Paraaortic lymph node (tissue), 1 donor: ENCODE measurements around a stretch of chr2.

- PRO-cap: no peak
Measured at GRCh38 chr2:20780838-20781273, 42.0 kb downstream of the LDAH start.

DNA sequence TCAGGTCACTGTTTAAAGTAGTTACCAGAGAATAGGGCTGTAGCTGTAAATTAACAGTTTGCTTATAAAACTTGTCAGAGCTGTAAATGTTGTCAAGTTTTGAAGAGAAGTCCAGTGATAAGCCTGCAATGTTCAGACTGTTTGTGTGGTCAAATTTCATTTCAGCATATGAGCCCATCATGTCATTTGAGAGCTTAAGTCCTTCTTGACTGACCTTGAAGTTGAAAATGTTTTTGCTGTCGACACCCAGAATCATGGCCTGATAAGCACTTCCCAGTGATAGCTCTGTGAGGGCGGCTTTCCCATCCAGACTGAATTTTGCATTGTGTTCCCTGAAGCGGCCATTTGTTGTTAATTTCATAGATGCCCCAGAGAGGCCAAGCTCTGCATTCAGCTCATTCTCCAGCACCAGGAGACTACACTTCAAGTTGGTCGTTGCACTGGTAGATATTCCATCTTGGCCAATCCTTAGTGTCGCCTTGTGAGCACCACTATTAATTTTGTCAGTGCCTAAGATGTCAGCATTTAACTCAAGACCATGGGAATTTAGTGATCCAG is 32.3 kb downstream of the APOB start:
- PRO-cap: no peak

DNA sequence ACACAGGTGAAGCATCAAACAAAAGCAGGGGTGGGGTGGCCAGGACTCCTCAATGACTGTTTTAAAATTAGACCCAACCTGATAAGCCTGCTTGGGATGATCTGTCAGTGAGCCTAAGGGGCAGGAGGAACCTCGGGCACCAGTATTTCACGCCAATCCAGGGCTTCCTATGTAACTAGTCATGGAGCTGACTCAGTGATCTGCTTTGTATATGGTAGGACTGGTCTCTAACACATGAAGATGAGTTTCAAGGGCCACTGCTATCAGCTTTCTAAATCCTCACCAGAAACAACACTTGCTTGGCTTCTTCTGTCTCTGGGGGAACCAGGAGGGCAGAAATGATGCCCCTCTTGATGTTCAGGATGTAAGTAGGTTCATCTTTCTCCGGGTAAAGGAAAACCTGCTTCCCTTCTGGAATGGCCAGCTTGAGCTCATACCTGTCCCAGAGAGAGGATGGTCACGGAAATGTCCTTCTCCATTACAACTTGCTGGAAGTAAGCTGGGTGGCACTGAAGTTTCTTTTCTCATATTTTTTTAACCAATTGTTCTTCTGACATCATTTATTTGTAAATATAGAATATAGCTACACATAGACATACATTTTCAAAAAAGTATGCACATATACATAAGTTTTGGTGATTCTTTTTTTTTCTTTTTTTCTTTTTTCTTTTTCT is 6.1 kb downstream of the APOB start:
- PRO-cap: no peak

DNA sequence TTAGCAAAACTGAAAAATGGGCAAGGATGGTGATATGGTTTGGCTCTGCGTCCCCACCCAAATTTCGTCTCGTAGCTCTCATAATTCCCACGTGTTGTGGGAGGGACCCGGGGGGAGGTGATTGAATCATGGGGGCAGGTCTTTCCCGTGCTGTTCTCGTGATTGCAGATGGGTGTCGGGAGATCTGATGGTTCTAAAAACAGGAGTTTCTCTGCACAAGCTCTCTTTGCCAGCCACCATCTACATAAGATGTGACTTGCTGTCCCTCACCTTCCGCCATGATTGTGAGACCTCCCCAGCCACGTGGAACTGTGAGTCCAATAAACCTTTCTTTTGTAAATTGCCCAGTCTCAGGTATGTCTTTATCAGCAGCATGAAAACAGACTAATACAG is 4.0 kb downstream of the APOB start:
- PRO-cap: no peak

DNA sequence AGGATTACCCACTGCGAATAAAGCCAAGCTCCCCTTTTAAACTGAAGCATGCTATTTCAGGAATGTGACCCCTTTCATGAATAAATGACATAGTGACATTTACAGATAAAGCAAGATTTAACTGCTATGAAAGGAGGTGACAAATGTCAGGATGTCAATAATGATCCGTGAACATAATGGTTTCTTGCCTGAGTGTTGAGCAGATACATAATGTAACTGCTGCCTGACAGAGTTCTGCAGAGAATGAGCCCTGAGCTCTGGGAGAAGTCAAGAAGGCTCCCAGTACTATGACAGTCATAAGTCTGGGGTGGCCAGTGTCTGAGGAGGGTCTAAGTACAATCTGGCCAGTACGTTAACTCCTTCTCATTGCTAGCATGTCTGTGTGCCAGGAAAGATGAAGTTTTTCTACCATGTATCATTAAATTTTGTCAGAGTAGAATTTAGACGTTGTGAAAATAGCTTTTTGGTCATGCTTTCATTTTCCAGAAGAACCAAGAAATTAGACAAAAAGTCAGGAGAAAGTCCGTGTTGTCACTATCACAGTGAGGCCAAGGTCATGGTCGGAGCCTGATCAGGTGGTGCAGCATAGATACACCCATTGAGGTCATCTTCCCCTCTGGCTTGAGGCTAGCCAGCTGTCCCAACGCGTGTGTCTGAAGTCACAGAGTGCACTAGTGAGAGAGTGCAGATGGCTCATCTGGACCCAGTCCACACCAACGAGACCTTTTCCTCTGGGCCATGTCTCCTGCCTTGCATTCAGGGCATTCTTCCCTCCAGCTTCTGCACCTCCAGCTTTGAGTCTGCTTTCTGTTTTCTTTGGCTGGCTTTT is 146.7 kb downstream of the TDRD15 start:
- PRO-cap: no peak

DNA sequence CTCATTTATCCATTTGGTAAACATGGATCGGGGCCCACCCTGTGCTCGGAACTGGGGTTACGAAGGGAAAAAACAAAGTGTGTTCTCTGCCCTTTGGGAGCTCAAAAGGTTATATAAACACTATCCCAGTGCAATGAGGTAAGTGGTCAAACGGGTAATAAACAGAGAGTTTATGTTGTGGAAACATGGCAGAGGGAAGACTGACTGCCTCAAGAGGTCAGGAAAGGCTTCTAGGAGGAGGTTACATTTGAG is 299.2 kb downstream of the TDRD15 start:
- PRO-cap: no peak

- PRO-cap: no peak
Measured at GRCh38 chr2:21423292-21423660, 299.5 kb downstream of the TDRD15 start.

GRCh38 chr2:23212025-23212509 is 172.9 kb upstream of the KLHL29 start:
- PRO-cap: no peak

DNA sequence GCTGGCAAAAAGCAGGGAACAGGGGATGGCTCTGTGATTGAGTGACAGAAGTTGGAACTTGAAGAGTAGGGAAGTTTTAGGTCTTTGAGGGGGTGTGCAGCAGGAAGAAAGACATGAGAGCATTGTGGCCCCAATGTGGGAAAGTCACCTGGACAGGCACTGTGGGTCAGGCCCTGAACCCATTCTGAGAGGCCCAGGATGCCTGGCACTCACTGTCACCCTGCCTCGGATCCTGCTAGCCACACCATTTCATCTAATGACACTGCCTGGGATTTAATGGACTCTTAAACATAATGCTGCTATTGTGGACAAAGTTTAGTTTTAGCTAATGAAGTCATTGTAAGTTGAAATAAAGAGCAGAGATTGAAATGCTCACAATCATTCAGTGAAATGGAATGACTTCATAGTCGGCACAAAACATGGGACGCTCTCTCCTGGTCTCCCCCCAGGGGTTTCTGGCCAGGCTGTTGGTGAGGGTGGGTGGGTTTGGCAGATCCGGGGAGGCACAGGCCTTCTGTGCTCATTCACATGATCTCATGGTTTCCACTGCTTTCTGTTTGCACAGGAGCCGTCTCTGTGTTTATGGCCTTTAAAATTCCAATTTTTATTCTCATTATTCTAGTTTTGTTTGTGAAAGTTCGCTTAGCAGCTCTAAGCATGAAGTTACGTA is 141.8 kb upstream of the KLHL29 start:
- PRO-cap: no peak

GRCh38 chr2:23384320-23384956 is 541 bp upstream of the KLHL29 start:
- PRO-cap: no peak

DNA sequence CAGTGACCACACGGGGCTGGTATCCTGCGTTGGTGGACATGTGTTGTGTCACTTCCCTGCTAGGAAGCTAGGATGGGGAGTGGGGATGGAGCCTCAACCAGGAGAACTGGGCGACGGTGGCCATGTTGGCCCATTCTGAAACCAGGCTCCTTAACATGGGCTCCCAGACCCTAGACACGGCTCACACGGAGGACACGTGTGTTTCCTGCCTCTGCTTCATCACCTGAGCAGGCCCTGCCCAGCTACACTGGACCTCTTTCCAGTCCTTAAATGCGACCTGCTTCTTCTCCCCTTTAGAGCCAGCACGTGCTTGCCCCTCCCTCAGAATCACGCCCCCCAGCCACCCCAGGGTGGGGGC is 142.0 kb downstream of the KLHL29 start:
- PRO-cap: no peak

DNA sequence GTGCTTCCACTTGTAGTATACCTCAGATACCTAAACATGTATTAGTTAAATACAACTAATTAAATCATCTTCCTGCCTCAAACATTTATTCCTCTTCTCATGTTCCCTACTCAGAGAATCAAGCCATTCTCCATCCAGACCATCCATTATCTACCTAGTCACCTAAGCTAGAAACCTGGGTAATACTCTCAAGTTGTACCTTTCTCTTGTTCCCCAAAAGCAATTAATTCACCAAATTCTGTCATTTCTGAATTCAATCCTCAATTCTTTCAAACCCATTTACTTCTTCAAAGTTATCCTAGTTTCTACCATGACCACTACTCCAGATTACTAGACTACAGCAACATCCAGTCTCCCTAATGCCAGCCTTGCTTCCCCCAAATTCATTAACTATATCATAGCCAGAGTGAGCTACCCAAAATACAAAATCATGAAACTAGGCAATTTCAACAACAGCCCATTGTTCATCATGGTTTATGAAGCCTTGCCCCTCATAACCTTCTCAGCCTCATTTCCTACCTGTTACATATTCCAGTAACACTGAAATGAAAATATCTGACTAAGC is 59.7 kb downstream of the ATAD2B start:
- PRO-cap: no peak

DNA sequence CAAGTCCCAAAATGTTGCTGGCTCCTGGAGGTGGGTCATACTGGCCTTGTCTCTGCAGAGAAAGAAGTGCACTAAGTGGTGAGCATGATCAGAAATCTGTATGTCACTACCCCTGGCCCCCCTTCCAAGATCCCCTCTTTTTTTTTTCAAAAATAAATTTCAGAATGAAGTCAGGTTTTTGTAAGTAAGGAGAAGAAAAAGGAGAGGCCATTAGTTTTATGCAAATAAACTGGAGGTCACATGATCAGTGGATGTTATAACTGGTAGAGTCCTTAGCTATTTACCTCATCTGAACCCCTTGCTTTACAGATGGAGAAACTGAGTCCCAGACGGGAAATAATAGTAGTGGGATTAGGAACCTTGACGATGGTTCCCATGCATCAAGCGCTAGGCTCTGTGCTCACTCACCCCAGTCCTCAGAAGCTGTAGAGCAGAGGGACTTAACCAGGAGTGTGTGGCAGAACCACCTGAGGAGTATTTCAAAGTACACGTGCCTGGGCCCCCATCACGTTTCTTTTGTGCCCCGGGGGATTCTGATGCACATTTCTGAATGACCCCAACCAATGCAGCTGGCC is 1.4 kb downstream of the TP53I3 start:
- PRO-cap: no peak

DNA sequence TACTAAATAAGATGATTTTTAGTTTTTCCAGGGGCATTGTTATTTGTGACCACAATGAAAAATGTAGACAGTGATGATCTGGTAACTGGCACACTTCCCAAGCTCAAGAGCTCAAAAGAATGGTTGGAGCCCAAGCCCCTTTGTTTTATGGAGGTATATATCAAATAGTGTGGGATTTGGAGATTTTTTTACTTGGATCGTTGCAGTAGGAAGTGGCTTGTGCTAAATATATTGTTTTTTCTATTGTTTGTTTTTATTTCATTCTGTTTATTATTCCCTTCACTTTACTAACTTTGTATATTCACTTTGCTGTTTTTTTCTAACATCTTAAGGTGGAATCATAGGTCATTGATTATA is 1.0 kb downstream of the FAM228B start:
- PRO-cap: no peak

DNA sequence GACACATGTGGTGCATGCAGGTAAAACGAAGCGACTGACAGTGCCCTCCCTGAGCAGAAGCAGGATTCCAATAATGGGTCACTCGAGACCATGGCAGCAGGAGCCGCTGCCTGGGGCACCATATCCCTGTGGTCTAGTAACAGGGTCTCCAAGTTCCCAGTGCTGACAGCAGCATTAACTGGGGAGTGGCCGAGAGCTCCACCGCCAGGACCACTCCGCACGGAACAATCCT is 29.5 kb downstream of the FAM228A start:
- PRO-cap: no peak

DNA sequence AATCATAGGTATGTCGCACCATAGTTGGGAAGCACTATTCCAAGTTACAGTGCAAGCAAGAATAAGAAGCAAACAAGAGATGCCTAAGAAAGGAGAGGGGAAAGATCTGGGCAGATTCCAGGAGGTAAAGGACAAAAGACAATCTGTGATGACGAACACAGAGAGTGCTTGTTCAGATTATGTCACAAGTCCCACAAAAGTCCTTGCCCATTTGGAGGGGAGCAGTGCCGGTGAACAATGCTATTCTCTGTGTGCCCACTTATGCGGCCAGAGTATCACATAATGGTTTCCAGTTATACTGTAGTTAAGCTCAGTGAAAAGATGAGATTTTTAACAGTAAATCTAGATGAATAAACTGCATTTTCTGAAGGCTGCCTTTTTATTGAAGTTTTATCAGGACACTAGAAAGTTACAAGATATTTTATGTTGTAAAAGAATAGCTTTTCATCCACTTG is 56.8 kb downstream of the FAM228A start:
- PRO-cap: no peak

GRCh38 chr2:24351023-24351839 is 9.1 kb downstream of the ITSN2 start:
- PRO-cap: no peak

- PRO-cap: no peak
Measured at GRCh38 chr2:24461546-24462178, 29.4 kb upstream of the NCOA1 start.

- PRO-cap: no peak
Measured at GRCh38 chr2:24613035-24613545, 122.0 kb downstream of the NCOA1 start.

DNA sequence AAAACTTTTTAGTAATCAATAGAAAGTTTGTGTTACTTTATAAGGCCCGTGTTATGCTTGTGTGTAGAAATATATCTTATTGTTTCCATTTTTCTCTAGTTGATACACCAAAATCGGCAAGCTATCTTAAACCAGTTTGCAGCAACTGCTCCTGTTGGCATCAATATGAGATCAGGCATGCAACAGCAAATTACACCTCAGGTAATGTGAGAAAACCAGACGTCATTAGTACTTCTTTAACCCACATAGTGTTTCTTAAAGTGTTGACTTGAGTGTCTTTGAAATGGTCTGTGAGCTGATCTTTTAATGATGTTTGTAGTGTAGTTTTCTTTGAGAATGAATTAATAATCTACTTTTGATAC is 53.9 kb downstream of the PTRHD1 start:
- PRO-cap: unidirectional peak, minus-strand start at position 165 of the sequence